Subcutaneous preadipocyte (primary cell): ENCODE measurements around a stretch of chr7.

- CAGE, long polyA plus RNA = no peak
Measured at GRCh38 chr7:92557402-92557943, 28.9 kb downstream of the RBM48 start.

- CAGE, long polyA plus RNA = no peak
Measured at GRCh38 chr7:92606787-92607384, 16.7 kb upstream of the FAM133B start.

GRCh38 chr7:92608266-92609298 is 18.4 kb upstream of the FAM133B start:
- CAGE, long polyA plus RNA = no peak

GRCh38 chr7:92682878-92683201 is 92.7 kb upstream of the FAM133B start:
- CAGE, long polyA plus RNA = no peak

- CAGE, long polyA plus RNA = no peak
Measured at GRCh38 chr7:92697720-92698907, 107.9 kb upstream of the FAM133B start.

- CAGE, long polyA plus RNA = no peak
Measured at GRCh38 chr7:92746999-92747764, 89.2 kb downstream of the CDK6 start.

DNA sequence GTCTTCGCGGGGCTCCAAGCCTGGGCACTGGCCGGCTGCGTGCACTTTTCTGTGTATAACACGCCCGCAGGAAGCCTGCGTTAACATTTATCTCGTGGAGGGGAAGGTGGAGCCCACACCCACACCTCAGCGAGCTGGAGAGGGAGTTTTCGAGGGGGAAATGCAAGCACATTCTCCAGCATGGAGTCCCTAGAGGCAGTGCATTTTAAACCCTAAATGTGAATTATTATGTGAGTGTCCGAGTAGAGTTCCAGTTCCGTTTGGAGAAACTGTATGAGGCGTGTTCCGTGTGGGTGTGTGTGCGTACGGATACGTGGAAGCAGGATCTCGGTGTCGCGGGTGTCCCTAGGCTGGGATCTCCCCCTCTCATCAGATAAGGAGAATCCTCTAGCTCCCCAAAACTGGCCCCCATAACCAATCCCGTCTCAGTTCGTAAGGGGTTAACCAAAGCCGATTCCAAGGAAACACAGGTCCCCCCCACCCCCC is 452 bp downstream of the CDK6 start:
- CAGE, long polyA plus RNA = no peak

- CAGE, long polyA plus RNA = no peak
Measured at GRCh38 chr7:92870839-92871188, 34.4 kb upstream of the CDK6 start.

DNA sequence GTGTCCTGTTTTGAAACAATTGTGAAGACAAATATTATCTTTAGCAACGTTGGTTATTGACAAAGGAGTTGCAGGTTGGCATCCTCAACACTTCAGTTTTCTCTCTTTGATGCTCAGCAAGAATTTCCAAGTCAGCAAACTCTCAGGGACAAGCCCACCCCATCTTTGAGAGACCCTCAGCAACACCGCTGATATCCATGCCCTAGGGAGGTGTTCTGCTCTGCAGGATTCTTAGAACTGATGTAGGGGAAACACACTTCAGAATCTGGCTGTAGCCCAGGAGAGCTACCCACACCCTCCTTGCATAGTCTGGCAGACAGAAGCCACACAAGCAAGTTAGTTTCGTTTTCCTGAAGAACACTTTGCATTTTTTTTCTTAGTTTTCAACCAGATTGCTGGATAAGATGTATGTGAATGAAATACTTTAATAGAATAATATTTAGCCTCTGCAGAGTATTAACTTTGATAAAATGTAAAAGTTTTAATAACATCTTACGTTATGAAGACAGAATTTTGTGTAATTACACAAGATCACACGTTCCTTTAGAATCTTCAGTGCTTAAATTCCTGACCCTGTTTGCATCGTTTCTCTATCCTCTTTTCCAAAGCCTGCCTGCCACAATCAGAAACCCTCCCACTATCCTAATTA is 742 bp downstream of the SAMD9L start:
- CAGE, long polyA plus RNA = no peak

DNA sequence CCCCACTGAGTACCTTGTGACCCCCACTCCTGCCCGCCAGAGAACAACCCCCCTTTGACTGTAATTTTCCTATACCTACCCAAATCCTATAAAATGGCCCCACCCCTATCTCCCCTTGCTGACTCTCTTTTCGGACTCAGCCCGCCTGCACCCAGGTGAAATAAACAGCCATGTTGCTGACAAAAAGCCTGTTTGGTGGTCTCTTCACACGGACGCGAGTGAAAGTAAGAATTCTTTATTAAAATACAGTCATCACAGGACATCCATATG is 167.2 kb downstream of the VPS50 start:
- CAGE, long polyA plus RNA = no peak

DNA sequence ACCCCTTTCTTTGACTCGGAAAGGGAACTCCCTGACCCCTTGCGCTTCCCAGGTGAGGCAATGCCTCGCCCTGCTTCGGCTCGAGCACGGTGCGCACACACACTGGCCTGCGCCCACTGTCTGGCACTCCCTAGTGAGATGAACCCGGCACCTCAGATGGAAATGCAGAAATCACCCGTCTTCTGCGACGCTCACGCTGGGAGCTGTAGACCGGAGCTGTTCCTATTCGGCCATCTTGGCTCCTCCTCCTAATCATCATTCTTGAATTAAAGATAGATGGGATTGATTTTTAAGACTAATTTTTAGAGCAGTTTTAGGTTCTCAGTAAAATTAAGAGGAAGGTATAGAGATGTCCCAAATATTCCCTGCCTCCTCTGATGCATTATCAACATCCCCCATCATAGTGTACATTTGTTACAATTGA is 97.1 kb downstream of the TFPI2 start:
- CAGE, long polyA plus RNA = no peak

GRCh38 chr7:94052491-94052831 is 48.3 kb upstream of the BET1 start:
- CAGE, long polyA plus RNA = no peak

GRCh38 chr7:94183132-94183922 is 179.2 kb upstream of the BET1 start:
- CAGE, long polyA plus RNA = no peak

DNA sequence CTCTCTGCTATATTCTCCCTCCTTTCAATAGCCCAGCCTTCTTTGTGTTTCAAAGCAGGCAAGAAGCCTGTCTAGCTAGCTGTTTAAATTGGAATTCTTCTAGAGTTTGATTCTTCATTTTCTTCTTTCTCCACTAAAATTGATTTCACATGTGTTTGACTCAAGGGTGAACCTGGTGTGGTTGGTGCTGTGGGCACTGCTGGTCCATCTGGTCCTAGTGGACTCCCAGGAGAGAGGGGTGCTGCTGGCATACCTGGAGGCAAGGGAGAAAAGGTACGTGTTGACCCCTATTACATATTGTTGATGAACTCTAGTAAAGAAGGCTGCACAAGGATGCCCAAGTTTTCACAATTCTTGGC is 22.8 kb downstream of the COL1A2 start:
- CAGE, long polyA plus RNA = no peak

GRCh38 chr7:94510595-94511197 is 1.1 kb downstream of the CASD1 start:
- CAGE, long polyA plus RNA = no peak

DNA sequence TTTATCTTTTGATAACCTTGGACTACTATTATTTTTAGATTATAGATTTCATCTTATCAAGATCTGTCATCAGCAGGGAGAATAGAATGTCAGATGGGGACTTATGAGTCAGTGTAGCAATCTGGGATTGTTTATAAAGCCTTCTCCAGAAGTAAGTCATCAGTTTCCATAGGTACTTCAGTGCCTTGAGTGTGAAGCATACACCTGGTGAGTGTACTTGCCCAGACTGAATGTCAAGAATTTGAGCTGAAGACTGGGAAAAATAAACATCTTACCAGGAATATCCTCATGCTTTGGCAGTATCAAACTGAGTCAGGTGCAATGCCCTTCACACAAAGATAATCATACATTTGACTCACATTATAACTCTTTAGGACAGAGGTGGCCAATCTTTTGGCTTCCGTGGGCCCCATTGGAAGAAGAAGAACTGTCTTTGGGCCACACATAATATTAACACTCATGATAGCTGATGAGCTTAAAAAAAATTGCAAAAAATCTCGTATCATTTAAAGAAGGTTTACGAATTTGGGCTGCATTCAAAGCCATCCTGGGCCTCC is 2.2 kb downstream of the CASD1 start:
- CAGE, long polyA plus RNA = no peak

DNA sequence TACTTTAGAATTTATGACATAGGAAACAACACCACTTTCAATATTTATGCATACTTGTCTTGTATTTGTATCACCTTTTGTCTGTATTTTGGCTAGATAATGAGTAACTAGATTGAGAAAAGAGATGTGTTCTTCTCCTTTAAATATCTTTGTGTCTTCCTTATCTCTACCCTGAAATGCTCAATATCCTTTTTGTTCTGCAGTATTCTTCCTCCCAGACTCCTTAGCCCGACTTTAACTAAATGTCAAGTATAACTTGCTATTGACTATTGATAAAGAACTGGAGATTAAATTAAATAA is 6.6 kb downstream of the CASD1 start:
- CAGE, long polyA plus RNA = no peak

- CAGE, long polyA plus RNA = no peak
Measured at GRCh38 chr7:95246771-95247183, 77.6 kb downstream of the PON1 start.

DNA sequence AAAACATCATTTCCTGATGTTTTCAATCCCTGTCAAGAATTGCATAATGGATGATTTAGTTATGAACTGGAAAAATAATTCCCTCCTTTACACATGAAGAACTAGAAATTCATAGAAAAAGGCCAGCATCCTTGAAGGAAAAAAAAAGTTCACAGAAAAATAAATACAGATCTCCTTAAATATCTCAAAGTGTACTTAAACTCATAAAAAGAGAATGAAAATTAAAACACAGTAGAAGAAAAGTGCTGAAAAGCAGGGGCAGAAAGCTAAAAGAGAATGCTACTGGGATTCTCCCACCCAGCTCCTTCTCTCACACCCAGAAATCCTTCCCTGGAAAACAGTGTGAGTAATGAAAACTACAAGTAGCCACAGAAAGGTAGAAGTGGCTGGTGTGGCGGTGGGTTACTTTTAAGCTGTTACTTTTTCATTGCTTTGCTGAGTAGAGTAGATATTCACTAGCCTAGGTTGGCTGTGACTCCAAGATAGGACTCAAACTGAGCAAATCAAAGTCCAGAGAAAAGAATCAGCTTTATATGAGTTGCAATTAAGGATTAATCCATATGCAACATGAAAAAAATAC is 5.4 kb upstream of the PON3 start:
- CAGE, long polyA plus RNA = no peak

DNA sequence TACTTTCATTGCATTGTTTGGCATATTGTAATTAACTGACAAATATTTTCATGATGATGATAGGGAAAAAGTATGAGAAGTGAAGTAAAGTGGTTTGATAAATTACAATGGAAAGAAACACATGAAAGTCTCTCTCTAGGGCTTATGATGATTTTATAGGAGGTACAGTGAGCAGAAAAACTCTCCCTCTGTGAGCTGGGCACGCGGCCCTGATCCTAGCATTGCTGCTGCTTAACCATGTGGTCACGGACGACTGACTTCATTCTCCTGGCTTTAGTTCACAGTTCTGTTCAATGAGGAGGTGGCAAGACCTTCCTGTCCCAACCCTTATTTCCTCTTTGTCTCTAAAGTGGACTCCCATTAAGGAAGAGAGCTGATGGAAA is 8.1 kb upstream of the PON3 start:
- CAGE, long polyA plus RNA = no peak